Uterus (tissue), 7 donors: ENCODE measurements around a stretch of chr9.

DNA sequence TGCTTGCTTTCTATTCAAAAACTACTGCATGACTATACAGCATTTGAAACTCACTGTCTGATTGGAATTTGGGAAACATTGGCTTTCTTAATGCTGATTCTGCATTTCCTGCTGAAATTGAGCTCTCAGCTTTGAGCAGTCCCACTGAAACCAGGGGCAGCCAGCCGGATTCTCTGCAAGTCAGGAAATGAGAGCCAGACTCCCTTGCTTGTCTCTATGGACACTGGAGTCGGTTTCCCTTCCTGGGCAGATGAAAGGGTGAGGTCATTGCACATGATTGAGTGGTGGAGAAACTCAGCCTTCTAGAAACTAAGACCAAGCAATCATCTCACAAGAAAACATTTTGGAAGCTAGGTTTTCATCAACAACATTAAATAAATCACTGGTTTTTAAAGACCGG, 119.8 kb upstream of the SPATA31C2 start:
- PRO-cap, 4 experiments = peak in 2 of 4 experiments; most common plus-strand start position 267 of the sequence (in 2); most common minus-strand start position 175 of the sequence (in 1)
- RAMPAGE, long total RNA, 2 experiments = no peak in any of the 2 experiments
- RRBS = no CpG with 5 or more reads among the region's 3 CpGs

DNA sequence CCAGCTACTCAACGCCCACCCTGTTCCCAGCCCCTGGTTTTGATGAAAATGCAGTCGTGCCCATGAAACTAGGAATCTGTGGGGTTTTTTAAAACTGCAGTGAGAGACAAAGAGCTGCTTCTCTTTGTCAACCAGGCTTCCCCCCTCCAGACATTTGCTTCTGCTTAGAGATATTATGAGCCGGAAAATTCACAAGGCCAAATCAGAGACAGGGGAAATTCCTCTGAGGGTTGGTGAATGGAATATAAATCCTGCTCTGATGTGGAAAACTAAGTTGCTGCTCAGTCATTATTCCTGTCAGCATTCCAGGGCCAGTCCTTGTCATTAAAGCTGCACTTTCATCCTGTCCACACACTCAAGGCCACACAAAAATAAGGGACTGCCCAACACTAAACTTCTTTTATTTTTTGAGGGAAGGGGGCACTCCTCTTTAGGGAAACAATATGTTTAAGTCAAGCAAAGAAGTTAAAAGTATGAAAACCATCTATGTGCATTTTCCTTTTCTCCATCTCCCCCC, 119.1 kb upstream of the S1PR3 start:
- PRO-cap, 4 experiments = no peak in any of the 4 experiments
- RAMPAGE, long total RNA, 2 experiments = no peak in any of the 2 experiments
- RRBS = no CpG with 5 or more reads among the region's 3 CpGs

- PRO-cap, 4 experiments = no peak in any of the 4 experiments
- RAMPAGE, long total RNA, 2 experiments = no peak in any of the 2 experiments
- RRBS = no CpG with 5 or more reads among the region's 13 CpGs
Measured at GRCh38 chr9:88932733-88933200, 58.5 kb upstream of the S1PR3 start.

- PRO-cap, 4 experiments = peak in 1 of 4 experiments; most common plus-strand start chr9:89001268 (in 1); most common minus-strand start chr9:89001018 (in 1)
- RAMPAGE, long total RNA, 2 experiments = no peak in any of the 2 experiments
- RRBS = 2% methylated on average over 6 of the region's 42 CpGs
Measured at GRCh38 chr9:89000844-89001608, 9.8 kb downstream of the S1PR3 start.

- PRO-cap, 4 experiments = no peak in any of the 4 experiments
- RAMPAGE, long total RNA, 2 experiments = no peak in any of the 2 experiments
- RRBS = no CpG with 5 or more reads among the region's 3 CpGs
Measured at GRCh38 chr9:89362892-89363257, 44.6 kb downstream of the SECISBP2 start.

DNA sequence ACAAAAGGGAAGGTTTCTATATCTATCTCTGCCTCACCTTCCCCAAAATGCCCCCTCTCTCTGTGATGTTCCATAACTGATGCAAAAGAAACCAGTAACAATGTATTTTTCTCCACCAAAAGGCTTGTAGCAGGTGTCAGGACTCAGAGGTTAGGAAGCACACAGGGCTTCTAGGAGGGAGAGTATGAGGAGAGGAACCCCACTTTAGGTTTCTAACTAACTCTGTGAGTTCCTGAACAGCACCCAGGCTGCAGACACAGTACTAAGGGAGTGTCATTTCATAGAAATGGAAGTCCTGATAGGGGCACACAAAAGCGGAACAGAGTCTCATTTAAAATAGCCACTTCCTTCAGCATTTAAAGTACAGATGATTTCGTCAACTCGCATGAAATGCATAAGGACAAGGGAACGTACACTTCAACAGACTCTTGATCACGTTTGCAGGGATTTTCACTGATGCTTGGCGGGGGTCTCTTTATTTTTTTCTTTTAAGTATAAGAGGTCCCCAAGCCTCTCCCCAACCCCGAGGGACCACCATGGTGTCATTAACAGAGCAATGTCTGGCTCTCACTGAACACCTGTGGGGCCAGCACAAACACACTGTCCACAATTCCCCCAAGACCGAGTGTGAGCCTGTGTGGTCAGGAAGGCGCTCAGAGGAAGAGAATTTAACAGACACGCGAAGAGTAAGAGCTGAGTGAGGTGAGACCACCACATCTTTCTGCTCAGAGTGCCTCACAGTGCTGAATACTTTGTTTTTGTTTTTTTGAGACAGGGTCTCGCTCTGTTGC, 82.2 kb downstream of the SECISBP2 start:
- PRO-cap, 4 experiments = peak in 4 of 4 experiments; most common plus-strand start position 386 of the sequence (in 4)
- RAMPAGE, long total RNA, 2 experiments = no peak in any of the 2 experiments
- RRBS = no CpG with 5 or more reads among the region's 12 CpGs

DNA sequence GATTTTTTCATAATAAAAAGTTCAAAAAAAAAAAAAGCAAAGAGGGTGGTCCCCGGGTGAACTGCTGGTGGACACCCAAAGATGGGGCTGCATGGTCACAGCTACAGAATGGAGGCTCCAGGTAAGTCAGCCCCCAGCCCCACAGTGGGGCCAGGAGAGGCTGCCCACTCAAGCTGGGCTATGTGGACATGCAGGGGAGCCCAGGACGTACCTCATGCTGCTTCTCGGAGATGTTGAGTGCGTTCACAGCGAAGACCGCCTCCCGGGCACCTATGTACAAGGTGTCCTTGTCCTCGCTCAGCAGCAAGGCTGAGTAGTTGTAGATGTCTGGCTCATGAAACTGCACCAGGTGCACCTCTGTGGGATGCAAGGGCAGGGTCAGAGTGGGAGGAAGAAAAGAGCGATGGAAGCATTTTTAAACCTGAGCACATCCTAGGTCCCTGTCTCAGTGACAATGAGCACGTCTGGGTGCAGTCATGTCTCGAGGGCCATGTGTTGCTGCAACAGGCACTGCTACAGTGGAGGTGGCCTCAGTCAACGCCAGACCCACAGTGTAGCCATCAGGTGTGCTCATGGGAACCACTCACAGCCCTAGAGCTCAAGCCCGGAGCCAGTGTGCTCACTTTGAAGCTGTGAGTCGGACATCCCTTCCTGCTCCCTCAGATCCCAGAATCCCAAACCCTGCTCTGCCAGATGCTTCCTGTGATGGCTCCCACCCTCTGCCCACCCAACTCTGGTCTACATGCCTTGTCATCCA, 84.5 kb downstream of the SECISBP2 start:
- PRO-cap, 4 experiments = no peak in any of the 4 experiments
- RAMPAGE, long total RNA, 2 experiments = start-site peak on the minus strand in 1 of 2 experiments, centred at position 330 of the sequence, 9 reads per replicate
- RRBS = no CpG with 5 or more reads among the region's 14 CpGs

GRCh38 chr9:89443352-89443778, 54.5 kb downstream of the SEMA4D start:
- PRO-cap, 4 experiments = no peak in any of the 4 experiments
- RAMPAGE, long total RNA, 2 experiments = no peak in any of the 2 experiments
- RRBS = no CpG with 5 or more reads among the region's 14 CpGs

GRCh38 chr9:89499058-89499619, 1.2 kb upstream of the SEMA4D start:
- PRO-cap, 4 experiments = no peak in any of the 4 experiments
- RAMPAGE, long total RNA, 2 experiments = no peak in any of the 2 experiments
- RRBS = no CpG with 5 or more reads among the region's 9 CpGs

DNA sequence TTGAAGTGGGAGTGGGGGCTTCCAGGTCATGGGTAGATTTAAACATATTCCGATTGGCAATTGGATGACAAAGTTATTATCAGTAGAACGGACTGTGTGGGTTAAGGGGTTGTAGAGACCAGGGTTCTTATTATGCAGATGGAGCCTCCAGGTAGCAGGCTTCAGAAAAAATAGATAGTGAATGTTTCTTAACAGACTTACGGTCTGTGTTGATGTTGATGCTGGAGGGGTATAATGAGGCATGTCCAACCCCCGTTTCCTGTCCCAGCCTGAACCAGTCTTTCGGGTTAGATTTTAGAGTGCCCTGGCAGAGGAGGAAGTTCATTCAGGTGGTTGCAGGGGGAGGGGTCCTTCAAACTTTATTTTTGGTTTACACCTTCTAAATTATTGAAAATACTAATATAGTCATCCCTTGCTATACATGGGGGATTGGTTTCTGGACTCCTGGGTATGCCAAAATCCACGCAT, 9.7 kb upstream of the SEMA4D start:
- PRO-cap, 4 experiments = no peak in any of the 4 experiments
- RAMPAGE, long total RNA, 2 experiments = no peak in any of the 2 experiments
- RRBS = no CpG with 5 or more reads among the region's 6 CpGs

DNA sequence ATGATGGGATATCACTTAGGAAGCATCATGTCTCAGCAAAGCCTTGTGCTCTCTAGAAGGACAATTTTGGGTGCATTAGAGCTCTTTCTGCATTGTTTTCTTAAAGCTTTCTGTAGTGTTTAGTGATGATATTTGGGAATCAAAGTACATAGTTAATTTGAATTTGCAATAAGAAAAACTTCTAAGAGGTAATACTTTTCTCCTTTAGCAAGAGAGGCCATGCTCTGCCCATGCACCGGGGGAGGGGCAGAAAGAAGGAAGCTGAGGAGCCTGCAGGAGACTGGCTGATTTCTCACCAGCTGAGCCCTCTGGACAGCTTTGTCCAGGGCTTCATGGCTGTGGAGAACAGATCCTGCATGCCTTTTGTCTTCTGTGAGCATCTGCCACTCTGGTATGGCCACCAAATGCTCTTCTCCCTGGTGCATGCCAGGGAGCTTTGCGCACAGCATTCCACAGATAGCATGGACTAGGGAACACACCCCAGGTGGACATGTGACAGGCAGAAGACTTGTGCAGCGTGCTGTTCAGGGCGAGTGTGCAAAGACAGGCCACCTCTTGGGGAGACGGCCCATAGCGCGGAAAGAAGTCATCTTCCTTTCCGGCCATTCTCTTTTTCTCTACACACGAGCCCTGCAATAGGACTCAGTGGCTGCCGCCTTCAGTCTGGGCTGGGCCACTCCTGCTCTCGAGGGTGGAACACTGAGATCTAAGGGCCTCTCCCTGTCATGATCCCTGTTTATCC, 56.5 kb downstream of the GADD45G start:
- PRO-cap, 4 experiments = no peak in any of the 4 experiments
- RAMPAGE, long total RNA, 2 experiments = no peak in any of the 2 experiments
- RRBS = no CpG with 5 or more reads among the region's 11 CpGs

GRCh38 chr9:89661929-89662657, 57.3 kb downstream of the GADD45G start:
- PRO-cap, 4 experiments = peak in 3 of 4 experiments; most common plus-strand start chr9:89662289 (in 2); most common minus-strand start chr9:89662031 (in 1)
- RAMPAGE, long total RNA, 2 experiments = no peak in any of the 2 experiments
- RRBS = no CpG with 5 or more reads among the region's 22 CpGs

DNA sequence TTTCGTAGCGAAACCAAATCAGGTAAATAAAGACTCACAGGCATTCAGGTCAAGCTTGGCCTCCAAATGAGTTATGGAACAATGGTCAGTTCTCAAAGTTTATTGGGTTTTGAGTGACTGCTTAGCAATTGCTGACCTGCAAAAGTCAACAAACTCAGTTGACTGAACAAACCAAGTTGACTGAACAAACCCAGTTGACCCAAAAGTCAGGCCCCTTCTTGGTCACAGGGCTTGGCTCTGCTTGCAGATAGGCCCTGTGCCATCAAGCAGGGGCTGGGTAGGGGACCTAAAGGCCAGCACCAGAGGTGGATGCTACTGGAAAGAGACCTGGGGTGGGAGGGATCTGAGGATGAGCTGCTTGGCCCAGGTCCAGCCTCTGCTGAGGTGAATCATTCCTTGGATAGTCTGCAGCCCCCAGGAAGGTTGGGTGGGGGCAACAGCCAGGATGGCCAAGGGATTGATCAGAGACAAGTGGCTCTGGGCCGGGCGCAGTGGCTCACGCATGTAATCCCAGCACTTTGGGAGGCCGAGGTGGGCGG, 64.6 kb downstream of the GADD45G start:
- PRO-cap, 4 experiments = no peak in any of the 4 experiments
- RAMPAGE, long total RNA, 2 experiments = no peak in any of the 2 experiments
- RRBS = no CpG with 5 or more reads among the region's 7 CpGs

GRCh38 chr9:89874241-89874808, 269.5 kb downstream of the GADD45G start:
- PRO-cap, 4 experiments = no peak in any of the 4 experiments
- RAMPAGE, long total RNA, 2 experiments = no peak in any of the 2 experiments
- RRBS = no CpG with 5 or more reads among the region's 11 CpGs

DNA sequence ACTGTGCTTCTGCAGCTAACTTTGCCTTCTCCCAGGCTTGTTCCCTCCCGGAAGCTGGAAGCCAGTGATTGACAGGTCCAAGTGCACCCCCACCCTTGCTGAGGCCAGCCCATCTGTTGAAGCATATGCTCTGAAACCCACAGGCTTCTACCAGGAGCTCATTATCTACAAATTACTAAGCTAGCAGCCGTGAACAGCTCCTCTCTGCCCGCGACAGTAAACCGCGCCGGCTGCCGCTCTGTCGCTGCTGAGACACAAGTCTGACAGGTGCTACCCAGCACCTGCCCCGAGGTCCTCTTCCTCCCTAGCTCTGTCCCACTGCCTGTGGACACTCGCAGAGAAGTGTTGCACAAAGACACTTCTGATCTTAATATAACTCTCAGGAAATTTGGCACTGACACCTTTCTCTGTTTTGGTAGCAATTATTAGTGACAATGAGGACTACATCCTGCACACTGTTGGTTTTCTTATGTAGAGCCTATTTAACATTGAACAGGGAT, 490.9 kb downstream of the GADD45G start:
- PRO-cap, 4 experiments = no peak in any of the 4 experiments
- RAMPAGE, long total RNA, 2 experiments = no peak in any of the 2 experiments
- RRBS = no CpG with 5 or more reads among the region's 11 CpGs

DNA sequence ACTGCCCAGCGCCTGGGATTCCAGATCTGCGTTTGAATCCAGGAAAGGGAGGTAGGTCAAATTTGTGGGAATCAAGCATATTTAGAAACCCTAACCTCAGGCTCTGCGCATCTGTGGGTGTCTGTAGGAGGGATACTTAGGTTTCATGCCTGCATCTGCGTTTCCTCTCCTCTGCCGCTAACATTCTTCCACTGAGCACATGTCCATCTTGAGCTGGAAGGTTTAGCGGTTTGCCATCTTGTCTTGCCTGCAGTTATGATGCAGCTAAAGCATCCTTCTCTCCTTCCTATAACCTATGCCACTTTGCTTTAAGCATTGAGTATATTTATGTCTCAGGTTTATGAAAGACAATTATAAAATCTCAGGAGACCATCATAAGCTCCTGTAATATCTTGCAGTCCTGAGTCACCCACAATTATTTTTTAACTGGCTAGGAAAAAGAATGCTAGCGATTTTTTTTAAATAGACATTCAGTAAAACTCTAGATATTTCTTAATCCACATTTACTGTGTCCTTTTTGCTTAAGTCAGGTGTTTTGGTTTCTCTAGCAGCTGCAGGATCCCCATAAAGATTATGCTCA, 26.0 kb downstream of the SYK start:
- PRO-cap, 4 experiments = no peak in any of the 4 experiments
- RAMPAGE, long total RNA, 2 experiments = no peak in any of the 2 experiments
- RRBS = no CpG with 5 or more reads among the region's 7 CpGs

DNA sequence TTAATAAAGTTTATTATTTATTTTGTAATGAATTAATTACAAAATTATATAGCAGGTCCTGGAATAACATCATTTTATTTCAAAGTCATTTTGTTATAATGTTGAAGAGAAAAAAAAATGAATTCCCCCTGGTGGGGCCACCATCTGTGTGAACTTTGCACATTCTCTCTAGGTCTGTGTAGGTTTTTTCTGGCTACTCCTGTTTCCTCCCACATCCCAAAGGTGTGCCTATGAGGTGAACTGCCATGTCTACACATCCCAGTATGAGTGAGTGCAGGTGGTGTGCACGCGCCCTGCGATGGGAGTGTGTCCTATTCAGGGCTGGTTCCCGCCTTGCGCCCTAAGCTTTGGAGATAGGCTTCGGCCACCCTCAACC, 195.8 kb downstream of the SYK start:
- PRO-cap, 4 experiments = no peak in any of the 4 experiments
- RAMPAGE, long total RNA, 2 experiments = no peak in any of the 2 experiments
- RRBS = no CpG with 5 or more reads among the region's 6 CpGs

DNA sequence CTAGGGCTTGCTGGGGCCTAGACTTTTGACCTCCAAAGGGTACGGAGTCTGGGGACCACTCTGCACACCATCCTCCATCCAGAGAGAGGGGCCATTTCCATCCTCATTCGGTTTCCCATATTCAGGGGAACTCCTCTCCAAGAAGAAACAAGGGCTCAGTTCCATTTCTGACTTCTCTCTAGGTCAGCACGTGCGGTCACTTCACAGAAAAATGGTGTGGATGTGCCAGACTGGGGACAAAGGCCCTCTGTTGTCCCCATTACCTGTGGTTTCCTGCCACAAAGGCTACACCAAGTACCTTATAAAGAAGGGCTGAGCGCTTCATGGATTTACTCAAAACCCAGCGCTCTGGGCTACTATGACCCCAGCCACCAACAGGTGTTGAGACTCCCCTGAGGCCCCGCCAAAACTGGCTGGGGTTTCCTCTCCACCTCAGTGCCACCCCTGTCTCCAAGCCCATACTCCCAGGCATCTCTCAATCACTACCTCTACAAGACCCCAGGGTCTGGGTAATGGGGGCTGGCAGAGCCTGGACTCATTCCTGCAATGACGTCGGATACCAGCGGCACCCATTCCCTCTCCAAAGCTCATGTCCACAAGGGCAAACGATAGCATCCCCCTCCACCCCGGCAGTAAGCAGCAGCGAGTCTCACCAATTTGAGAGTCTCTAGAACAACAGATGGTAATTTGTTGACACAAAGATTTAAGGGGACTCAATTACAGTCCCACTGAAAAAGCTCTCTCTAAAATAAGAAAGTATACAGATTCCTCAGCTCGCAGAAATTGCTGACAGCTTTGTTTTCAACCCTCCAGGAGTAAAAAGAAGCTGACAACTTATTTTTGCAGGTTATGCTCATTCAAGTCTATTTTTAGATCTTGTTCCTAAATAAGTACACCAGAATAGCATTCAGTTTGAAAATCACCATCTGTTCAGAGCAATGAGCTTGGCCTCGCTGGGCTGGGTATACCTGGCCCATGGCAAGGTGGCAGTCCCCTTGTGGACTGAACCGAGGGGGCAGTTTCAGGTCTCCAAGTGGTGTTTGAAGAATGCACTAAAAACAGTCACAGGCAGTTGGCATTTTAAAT, 169.7 kb downstream of the AUH start:
- PRO-cap, 4 experiments = peak in 3 of 4 experiments; most common plus-strand start position 915 of the sequence (in 3); most common minus-strand start position 634 of the sequence (in 2)
- RAMPAGE, long total RNA, 2 experiments = no peak in any of the 2 experiments
- RRBS = no CpG with 5 or more reads among the region's 16 CpGs

GRCh38 chr9:91230196-91230910, 131.4 kb downstream of the AUH start:
- PRO-cap, 4 experiments = no peak in any of the 4 experiments
- RAMPAGE, long total RNA, 2 experiments = start-site peak on the minus strand in 1 of 2 experiments, at chr9:91230272-91230557 at its widest, 12 reads per replicate
- RRBS = no CpG with 5 or more reads among the region's 15 CpGs

- PRO-cap, 4 experiments = no peak in any of the 4 experiments
- RAMPAGE, long total RNA, 2 experiments = no peak in any of the 2 experiments
Measured at GRCh38 chr9:91263806-91264231, 97.9 kb downstream of the AUH start.